Airway epithelial cell (primary cell): Measurements from ENCODE around the genes HSBP1, MBTPS1 and KCNG4.

DNA sequence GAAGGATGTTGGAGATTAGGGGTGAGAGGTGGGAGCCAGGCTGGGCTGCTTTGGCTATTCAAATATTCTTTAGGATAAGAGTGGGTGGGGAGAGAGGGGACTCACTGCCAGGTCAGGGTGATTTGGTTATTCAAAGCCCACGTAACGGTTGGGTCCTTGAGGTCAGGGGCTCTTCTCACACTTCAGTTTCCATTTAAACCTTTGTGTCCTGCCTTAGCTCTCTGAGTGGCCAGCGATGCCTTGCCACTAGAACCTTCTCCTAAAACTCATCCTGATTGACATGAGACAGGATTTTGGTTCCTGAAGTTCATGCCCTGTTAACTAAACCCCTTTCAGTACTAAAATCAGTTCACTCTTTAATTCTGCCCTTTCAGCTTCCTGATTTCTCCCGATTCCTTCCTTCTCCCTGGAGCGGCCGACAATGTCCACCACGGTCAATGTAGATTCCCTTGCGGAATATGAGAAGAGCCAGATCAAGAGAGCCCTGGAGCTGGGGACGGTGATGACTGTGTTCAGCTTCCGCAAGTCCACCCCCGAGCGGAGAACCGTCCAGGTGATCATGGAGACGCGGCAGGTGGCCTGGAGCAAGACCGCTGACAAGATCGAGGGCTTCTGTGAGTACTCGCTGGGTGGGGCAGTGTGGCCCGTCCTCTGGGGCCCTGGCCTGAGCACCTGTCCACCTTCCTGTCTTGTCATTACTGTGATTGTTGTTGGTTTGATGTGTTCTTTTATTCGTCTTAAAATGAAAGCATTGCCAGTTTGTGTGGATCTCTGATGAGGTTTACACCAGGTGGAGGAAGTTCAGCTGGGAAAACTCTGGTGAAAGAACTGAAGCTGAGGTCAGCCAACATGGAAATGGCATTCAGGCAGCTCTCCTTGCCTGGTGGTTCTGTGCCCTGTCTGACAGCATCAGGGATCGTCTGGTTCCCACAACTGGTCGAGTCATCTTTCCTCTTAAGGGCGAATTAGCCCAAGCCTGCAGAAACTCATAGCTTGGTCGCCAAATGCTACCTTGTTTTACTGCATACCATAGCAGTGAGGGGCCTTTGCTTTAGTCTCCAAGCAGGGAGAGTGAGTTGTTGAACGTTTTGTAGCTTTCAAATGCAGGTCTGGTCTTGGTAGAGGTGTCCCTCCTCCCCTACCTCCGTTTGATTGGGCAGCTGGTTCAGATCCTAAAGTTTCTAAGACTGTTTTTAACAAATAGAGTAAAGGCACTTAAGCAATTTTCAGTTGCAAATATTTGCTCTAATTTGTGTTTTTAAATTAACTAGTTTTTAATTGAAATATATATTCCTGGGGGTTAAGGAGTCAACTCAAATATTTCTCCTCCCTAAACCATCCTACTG lies 7.0 kb downstream of the PLCG2 start:
- RAMPAGE, long total RNA = no peak

GRCh38 chr16:81798099-81799402 lies 19.5 kb downstream of the PLCG2 start:
- RAMPAGE, long total RNA = no peak

GRCh38 chr16:81921589-81921905 lies 89.7 kb downstream of the SDR42E1 start:
- RAMPAGE, long total RNA = no peak

- RAMPAGE, long total RNA = no peak
These were observed 33.1 kb downstream of the MPHOSPH6 start for GRCh38 chr16:82136712-82137490.

GRCh38 chr16:82192678-82193172 lies 22.7 kb upstream of the MPHOSPH6 start:
- RAMPAGE, long total RNA = no peak

GRCh38 chr16:82481208-82481418 lies 145.7 kb upstream of the CDH13 start:
- RAMPAGE, long total RNA = no peak

- RAMPAGE, long total RNA = no peak
These were observed 29.1 kb downstream of the CDH13 start for GRCh38 chr16:82655819-82656239.

DNA sequence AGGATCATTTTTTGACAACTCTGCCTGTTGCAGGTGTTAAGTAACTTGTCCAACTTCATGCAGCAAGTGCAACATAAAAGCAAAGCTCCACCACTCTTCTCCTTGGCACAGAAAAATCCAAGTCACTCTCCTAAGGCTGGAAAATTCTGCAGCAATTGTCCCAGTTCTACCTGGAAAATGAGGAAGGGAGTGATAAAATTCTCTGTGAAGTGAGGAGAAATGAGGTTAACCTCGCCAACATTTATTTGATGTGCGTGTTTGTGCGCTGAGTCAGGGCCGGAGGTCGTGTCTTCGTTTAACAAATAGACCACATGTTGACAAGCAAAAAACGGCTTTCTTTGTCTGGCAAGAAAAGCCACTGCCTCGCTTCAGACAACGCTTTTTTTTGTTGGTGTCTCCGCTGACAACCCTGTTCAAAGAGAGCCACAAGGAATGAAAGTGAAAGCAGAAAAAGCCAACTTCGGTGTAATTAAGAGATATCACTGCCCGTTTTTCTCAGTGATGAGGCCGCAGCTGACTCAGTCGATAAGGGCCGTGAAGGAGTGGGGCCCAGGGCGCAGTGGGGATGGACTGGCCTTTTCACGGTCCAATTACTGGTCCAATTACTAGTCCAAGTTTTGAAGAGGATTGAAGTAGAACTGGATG lies 510.5 kb downstream of the CDH13 start:
- RAMPAGE, long total RNA = no peak

DNA sequence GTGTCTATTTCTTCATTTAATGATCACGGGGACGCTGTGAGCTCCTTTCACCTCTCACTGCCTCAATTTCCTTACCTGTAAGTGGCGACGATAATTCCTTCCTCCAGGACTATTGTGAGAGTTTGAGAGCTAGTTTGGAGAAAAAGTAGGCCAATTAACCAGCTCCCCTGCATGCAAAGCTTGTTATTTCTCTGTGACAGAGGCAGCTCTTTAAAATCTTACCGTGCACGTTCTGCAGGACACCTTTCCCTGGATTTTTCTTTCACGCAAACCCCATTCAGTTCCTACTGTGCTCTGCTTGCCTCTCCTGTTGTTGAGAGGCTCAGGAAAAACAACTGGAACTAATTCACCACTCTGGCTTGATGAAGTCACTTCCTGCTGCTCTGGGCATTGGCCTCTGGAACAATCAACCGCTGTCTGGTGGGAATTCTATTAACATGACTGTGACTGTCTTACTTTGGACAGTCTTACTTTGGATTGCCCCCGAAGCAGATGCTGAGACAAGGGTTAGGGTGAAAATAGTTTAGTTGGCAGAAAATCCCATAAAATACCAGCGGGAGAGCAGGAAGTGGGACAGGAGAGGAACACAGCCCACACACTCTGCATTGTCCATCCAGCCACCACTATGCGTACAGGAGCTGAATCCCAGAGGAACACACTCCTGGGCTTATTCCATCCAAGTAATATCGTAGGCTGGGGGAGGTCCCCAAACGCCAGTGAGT lies 90.0 kb upstream of the HSBP1 start:
- RAMPAGE, long total RNA = no peak

- RAMPAGE, long total RNA = no peak
These were observed 3.4 kb upstream of the HSBP1 start for GRCh38 chr16:83804425-83804797.

GRCh38 chr16:83807597-83808825 lies at the start of gene HSBP1:
Gene HSBP1, plus strand, starts transcription at chr16:83807978.
- RAMPAGE, long total RNA = start-site peak on the plus strand at chr16:83807970-83808047, 5,387 and 2,598 reads in 2 replicates

DNA sequence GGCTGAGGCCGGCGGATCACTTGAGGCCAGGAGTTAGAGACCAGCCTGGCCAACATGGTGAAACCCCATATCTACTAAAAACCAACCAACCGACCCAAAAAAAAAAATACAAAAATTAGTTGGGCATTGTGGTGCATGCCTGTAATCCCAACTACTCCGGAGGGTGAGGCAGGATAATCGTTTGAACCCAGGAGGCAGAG lies 12.0 kb downstream of the MBTPS1 start:
- RAMPAGE, long total RNA = no peak

GRCh38 chr16:84116116-84117172 lies at the start of gene MBTPS1:
Gene MBTPS1, minus strand, starts transcription at chr16:84116942.
- RAMPAGE, long total RNA = start-site peak on the minus strand at chr16:84116793-84116937, 780 and 173 reads in 2 replicates; start-site peak on the plus strand at chr16:84117036-84117061, 22 and 37 reads in 2 replicates

DNA sequence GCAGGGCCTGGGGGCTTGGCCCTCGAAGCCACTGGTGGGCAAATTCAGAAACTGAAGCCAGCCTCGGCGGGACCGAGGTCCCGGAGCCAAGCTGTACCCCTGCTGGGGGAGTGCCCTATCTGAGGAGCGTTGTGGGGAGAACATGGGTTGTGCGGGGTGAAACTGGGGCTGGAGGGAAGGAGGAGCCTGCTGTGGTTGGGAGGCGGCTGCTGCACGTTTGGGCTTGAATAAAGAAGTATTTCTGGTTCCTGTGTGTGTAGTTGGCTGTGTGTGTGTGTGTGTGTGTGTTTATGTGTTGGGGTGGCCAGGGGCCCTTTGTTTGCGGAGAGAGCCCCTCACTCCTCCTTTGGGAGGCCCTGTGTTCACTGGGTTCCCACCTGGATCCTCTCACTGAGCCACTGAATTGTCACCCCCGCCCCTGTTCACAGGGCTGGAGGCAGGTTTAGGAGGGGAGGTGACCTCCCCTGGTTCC lies 6.0 kb downstream of the ADAD2 start:
- RAMPAGE, long total RNA = no peak

- RAMPAGE, long total RNA = no peak
These were observed at the start of gene KCNG4 for GRCh38 chr16:84239831-84240274. Gene KCNG4, minus strand, starts transcription at chr16:84240012.

GRCh38 chr16:84367107-84367634 lies 1.2 kb upstream of the ATP2C2 start:
- RAMPAGE, long total RNA = no peak

GRCh38 chr16:84593726-84594752 lies 23.8 kb downstream of the COTL1 start:
- RAMPAGE, long total RNA = no peak

GRCh38 chr16:84600635-84601408 lies 17.1 kb downstream of the COTL1 start:
- RAMPAGE, long total RNA = no peak

DNA sequence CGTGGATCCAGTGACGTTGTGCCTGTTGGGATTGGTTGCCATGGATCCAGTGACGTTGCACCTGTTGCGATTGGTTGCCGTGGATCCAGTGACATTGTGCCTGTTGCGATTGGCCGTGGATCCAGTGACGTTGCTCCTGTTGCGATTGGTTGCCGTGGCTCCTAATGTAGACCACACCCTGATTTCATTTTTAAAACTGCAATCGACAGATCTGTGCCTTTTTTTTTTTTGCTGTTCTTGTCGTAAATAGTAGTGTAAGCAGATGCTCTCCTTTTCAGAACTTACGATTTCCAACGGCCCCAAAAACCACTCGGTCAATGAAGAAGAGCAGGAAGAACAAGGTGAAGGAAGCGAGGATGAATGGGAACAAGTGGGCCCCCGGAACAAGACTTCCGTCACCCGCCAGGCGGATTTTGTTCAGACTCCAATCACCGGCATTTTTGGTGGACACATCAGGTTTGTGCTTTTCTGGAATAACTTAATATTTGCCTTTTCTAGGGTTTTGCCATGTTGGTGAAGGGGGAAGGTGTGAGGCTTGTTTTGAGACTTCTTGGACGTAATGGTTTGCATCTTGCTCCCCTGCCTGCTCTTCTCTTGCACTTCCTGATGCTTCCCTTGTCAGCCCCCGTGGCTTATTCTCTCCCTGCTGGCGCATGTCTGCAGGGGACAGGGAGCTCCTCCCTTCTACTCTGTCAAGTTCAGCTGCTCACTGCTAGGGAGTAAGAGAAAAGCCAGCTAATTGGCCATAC lies 55.8 kb upstream of the CRISPLD2 start:
- RAMPAGE, long total RNA = no peak

- RAMPAGE, long total RNA = no peak
These were observed 25.9 kb downstream of the CRISPLD2 start for GRCh38 chr16:84845565-84846110.